SK-MEL-5 (cell line): ENCODE results near the genes CYB5D1 and GUCY2D.

DNA sequence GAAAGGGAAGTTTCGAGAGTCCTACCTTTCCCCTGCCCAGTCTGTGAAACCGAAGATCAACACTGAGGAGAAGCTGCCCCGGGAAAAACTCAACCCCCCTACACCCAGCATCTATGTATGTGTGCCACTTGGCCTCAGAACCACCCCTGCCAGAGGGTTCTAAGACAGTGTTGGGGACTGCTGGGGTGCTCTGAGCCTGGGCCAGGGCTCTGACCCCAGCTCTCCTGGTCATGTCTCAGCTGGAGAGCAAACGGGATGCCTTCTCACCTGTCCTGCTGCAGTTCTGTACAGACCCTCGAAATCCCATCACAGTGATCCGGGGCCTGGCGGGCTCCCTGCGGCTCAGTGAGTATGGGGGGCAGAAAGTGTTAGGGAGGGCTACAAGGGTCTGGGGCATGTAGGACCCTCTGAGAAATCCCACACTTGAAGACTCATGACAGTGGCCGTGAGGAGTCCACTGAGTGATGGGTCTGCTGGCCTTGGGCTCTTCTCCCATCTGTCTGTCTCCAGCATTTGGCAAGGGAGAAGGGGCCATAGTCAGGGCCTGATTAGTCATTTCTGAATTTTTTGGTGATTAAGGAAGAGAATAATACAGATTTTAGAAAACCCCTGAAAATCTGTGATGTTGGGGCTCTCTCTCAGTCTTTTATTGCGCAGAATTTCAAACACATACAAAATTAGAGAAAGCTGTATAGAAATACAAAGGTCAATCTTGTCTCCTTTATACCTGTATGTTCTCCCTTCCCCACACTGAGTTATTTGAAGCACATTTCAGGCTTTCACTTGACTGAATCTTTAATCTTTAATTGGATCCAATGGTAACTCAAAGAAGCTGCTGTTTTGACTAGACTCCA lies 4.8 kb upstream of the TMEM88 start:
RAMPAGE:
- cytosol, long total RNA, result no peak
- long total RNA, result no peak
- nucleus, long total RNA, result no peak

DNA sequence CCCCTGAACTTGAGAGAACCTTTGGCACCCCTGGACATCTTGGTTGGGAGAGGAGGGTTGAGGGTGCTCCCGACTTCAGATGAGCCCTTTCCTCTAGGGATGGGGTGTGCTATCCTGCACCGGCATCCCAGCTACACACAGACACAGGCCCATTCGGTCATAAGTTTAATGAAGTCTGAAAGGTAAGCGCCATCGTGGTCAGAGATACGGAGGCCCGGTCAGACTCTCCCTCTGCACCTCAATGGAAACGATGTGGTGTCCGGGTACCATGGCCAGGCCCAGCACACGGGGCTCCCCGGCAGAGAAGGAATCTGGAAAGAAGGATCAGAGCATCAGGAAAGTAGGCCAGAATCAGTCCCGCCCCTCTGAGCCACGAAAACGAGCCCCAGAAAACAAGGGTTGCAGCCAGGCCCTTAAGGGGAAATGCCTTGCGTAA lies 808 bp downstream of the NAA38 start:
RAMPAGE:
- cytosol, long total RNA, result no peak
- long total RNA, result no peak
- nucleus, long total RNA, result no peak

DNA sequence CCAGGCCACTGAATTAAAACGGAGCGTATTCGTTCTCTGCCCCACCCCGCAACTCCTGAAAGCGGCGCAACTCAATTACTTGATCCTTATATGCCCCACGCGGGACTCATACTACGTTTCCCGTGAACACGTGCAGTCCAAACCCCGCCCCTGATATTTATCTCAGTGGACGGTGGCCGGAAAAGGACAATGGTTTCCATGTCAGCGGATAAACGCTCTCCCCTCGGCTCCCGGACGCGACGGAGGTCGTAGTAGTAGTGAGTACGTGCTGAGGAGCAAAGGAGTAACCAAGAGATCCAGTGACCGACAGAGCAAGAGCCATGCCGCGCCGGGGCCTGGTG lies at the start of gene CYB5D1:
Gene CYB5D1 (plus strand): TSS at position 189 of the 341 bp plus-strand sequence.
RAMPAGE:
- cytosol, long total RNA, result no peak
- long total RNA, result no peak
- nucleus, long total RNA, result start-site peak on the plus strand centred at position 237 of the sequence, 108 bp wide, 29 and 12 reads in 2 replicates

DNA sequence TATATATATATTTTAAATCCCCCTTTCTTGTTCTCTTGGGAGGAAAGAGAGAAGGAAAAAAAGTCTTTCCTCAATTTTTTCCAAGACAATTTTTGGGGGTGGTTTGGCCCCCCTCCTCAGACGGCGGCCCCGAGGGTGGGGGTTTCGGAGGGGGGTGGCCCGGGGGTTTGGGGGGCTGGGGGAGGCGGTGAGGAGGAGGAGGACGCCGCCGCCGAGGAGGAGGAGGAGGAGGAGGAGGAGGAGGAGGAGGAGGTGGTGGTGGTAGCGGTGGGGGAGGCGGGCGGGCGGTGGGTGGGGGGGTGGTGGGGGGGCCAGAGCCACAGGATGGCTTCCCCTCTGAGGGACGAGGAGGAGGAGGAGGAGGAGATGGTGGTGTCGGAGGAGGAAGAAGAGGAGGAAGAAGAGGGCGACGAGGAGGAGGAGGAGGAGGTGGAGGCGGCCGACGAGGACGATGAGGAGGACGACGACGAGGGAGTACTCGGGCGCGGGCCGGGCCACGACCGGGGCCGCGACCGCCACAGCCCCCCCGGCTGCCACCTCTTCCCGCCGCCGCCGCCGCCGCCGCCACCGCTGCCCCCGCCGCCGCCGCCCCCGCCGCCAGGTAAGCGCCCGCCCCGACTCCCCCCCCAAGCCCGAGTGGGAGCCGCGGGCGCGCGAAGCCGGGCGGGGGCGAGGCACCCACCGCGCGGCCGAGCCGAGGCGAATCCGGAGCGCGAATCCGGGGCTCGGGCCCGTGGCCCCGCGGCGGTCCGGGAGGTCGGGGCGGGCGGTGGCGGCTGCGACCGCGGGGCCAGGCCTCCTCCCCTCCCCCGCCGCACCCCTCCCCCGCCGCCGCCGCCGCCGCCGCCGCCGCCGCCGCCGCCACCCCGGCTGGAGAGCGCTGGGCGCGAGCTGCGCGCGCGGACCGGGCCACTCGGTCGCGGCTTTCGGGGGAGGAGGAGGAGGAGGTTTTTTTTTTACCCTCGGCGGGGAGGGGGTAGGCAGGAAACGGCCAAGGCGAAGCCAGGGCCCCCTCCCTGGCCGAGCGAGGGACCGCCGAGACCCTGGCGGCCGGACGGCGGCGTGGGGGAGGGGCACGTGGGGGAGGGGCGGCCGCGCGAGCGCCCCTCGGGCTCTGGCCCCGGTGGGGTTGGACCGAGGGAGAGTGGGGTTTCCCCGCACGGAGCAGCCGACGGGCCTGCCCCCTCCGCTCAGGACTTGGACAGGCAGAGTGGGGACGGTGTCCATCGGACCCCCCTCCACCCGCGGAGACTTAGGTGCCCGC lies 3.7 kb upstream of the CHD3 start:
RAMPAGE:
- cytosol, long total RNA, result no peak
- long total RNA, result start-site peak on the minus strand centred at position 762 of the sequence, 20 bp wide, 108 and 23 reads in 2 replicates
- nucleus, long total RNA, result no peak

GRCh38 chr17:8002193-8002810 lies at the start of gene GUCY2D:
TSS of gene GUCY2D (plus strand) at chr17:8002615.
RAMPAGE:
- cytosol, long total RNA, result no peak
- long total RNA, result no peak
- nucleus, long total RNA, result no peak

DNA sequence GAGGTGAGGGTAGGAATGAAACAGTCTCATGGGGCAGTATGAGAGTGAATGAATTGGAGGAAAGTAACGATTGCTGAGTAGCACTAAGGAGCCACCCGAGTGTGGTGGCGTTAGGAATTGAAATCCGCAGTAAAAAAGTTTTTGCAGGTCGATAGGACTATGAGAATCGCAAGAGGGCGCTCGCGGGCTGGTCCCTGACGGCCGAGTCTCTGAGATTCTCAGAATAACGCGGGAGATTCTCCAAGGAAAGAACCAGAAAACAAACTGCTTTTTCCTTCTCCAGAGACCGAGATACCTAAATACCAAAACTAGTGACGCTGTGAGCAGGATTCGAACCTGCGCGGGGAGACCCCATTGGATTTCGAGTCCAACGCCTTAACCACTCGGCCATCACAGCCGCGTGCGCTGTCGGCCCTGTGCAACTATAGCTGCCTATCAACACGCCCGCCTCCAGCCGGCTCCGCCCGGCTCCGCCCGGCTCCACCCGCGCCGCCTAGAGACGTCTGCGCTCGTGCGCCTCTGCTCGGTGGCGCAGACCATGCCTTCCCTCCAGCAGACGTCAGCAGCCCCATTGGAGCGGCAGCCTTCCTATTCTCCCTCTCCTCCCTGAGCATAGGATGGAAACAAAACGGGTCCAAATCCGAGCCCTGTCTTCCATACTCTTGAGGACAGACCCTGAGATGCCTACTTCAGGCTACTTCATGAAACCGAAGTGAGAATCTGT lies 13.5 kb downstream of the PER1 start:
RAMPAGE:
- cytosol, long total RNA, result no peak
- long total RNA, result no peak
- nucleus, long total RNA, result no peak

RAMPAGE:
- cytosol, long total RNA, result no peak
- long total RNA, result no peak
- nucleus, long total RNA, result no peak
Observed at GRCh38 chr17:8140327-8140762, 11.9 kb downstream of the PER1 start.

GRCh38 chr17:8161168-8161940 lies 1.4 kb downstream of the VAMP2 start:
RAMPAGE:
- cytosol, long total RNA, result no peak
- long total RNA, result no peak
- nucleus, long total RNA, result no peak

DNA sequence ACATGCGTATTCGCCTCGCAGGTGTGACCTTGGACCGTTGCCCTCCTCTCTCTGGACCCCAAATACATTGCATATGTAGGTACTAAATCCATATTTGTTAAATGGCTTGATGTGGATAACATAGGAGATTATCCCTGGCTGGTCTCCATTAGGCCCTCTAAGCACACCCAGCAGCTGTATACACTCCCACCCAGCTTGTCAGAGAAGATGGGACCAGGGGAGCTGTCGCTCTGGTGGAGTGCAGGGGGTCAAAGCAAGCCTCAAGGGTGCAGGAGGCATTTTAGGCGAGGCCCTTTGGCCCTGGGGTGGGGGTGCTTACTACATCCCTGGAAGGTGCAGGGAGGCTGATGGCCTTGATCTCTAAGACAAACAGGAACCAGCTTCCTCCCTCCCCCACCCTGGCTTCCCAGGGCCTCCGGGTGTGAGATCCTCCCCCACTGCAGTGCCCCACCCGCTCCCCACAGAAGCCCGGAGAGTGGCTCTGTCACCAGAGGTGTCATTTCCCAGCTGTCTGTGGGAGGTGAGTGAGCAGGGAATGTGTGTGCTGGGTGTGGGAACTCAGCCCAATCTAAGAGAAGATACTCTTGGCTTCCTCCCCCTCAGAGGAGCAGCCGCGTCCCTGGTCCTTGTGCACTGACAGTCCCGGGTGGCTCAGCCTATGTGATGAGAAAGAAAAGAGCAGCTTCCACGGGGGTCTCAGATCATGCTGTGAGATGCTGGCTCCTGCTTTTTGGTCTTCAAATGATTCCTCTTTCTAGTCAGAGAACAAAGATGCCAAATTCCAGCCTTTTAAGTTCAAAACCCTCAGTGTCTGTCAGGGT lies 1.5 kb upstream of the VAMP2 start:
RAMPAGE:
- cytosol, long total RNA, result no peak
- long total RNA, result no peak
- nucleus, long total RNA, result no peak

DNA sequence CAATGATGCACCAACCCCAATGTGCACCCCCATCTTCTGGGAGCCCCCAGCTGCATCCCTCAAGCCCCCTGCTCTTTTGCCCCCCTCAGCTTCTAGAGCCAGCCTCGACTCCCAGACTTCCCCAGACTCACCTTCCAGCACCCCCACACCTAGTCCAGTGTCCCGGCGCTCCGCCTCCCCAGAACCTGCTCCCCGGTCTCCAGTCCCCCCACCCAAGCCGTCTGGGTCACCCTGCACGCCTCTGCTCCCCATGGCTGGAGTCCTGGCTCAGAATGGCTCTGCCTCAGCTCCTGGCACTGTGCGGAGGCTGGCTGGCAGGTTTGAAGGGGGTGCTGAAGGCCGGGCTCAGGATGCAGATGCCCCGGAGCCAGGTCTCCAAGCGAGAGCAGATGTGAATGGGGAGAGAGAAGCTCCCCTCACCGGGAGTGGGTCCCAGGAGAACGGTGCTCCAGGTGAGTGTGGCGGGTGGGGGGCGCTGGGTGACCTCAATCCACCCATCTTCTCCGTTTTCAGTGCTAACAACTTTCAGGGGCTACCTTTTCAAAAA lies 2.2 kb downstream of the ARHGEF15 start:
RAMPAGE:
- cytosol, long total RNA, result no peak
- long total RNA, result no peak
- nucleus, long total RNA, result no peak

DNA sequence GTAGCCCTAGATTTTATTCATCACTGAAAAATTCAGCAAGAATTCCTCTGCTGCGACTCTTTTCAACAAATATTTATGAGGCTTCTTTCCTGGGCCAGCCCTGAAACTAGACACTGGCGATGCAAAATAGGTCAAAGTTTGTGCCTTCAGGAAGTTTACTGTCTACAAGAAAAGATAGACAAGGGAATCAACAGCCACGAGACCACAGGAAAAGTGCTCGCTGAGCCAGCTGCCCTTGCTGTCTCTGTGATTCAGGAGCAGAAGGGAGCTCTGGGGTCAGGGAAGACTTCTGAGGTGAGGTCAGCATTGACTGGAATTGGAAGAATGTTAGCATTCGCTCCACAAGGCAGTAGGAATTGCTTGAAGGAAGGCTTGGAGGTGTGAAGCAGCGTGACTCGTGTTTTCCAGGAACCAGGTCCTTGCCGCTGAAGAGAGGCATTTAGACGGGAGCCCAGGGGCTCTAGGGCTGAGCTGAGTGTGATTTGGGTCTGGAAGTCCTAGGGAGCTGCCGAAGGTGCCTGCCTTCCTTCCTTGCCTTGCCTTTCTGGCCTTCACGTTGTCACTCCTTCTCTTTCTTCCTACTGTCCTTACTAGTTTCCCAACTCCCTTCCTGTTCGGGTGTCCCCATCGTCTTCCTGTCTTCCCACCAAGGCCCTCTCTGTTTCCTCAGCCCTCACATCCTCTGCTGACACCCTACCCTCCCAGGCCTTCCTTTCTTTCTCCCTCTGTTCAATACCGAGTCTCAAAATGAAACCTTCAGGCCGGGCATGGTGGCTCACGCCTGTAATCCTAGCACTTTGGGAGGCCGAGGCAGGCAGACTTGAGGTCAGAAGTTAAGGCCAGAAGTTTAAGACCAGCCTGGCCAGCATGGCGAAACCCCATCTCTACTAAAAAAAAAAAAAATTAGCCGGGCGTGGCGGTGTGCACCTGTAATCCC lies 2.1 kb upstream of the RPL26 start:
RAMPAGE:
- cytosol, long total RNA, result no peak
- long total RNA, result no peak
- nucleus, long total RNA, result no peak

DNA sequence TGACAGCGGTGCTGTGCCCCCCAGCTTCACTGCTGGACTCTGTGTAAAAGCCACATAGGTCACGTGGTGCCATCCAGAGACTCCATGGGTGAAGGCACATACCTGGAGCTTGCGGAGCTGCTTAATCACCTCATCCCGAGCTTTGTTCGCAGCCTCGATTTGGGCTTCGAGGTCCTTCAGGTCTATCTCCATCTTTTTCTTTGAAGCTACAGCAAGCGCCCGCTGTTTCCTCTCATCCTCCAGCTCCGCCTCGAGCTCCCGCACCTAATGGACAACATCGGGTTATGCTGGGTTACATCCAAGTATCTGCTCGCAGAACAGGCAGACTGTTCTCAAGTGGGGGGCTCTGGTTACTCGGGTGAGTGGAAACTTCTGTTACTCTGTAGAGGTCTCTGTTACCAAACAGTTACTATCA lies 51.7 kb downstream of the NDEL1 start:
RAMPAGE:
- cytosol, long total RNA, result no peak
- long total RNA, result no peak
- nucleus, long total RNA, result no peak

RAMPAGE:
- cytosol, long total RNA, result no peak
- long total RNA, result no peak
- nucleus, long total RNA, result no peak
Observed at GRCh38 chr17:8707867-8708494, 36.7 kb downstream of the CCDC42 start.

RAMPAGE:
- cytosol, long total RNA, result no peak
- long total RNA, result no peak
- nucleus, long total RNA, result no peak
Observed at GRCh38 chr17:8865149-8865894, 2.2 kb downstream of the PIK3R6 start.

DNA sequence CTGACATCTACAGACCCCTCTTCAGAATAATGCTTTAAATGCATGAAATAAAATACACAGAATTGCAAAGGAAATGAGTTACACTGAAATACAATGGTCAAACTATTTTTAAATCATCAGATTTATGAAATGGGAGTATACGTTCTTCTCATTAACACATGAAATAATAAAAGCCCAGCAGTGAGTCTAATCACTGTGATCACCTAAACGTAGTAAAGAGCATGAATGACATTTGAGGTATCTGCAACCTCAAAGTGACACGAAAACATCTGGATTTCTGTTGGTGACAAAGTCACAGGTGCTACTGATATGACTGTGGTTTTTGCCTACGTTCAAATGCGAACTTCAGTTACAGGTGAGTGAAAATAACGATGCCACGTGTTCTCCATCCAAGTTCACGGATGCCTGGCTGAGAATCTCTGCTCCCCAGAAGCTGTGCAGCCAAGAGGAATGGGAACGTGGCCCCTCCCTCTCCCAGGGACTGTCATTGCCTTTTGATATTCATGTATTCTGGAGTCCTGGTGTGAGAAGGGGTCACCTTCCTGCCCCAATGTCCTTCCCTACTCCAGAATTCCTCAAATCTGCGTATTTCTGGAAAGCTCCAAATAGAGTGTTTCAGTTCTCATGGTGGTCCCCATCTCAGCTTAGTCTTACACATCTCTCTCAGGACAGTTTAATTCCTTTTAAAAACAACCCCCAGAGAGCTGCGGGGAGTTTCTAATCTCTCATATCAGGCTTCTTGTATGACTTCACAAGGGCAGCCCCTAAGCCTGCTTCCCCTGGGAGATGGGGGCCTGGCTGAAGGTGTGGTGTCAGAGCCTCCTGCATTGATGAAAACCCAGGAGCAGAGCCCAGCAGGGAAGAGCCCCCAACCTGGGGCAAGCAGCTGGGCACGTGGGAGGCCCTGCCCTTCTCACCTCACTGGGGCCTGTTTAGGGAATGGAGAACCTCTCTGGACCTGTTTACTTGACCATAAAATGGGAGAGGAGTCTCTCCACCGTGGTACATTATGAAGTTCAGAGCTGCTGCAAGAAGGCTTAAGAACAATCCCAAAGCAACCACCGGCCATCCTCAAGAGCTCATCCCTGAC lies 25.8 kb downstream of the PIK3R5 start:
RAMPAGE:
- cytosol, long total RNA, result no peak
- long total RNA, result no peak
- nucleus, long total RNA, result no peak

DNA sequence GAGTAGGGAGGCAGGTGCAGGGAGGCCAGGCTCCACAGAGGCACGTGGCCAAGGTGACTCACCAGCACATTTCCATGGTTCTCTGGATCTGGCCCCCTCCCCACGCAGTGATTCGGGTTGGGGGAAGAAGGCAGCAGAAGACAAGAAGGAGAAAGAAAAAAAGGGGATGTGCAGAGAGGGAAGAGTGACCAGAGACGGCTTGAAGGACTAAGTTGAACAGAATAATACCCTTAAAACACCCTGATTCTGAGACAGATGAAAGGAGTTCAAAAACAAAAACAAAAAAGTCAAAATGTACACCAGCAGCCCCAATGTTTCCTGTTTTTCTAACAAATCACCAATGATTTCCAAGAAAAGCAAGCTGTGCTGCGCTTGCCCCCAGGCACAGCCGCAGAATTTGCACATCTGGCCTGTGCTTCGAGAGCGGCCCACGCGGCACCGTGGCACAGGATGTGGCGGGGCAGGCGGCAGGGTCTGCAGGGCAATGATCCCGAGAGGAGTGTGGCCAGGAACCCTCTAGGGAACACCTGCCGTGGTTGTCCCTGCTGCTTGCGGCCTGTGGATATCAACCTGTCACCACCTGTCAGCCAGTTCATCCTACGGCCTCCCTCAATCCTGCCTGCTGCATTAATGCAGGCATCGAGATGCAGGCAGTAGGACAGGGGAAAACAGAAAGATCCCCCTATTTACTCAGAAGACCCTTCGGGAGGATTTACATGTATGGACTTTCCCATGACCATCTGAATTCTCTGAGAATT lies 24.1 kb downstream of the PIK3R5 start:
RAMPAGE:
- cytosol, long total RNA, result no peak
- long total RNA, result no peak
- nucleus, long total RNA, result no peak

GRCh38 chr17:8963487-8964197 lies 1.9 kb downstream of the PIK3R5 start:
RAMPAGE:
- cytosol, long total RNA, result no peak
- long total RNA, result no peak
- nucleus, long total RNA, result no peak

DNA sequence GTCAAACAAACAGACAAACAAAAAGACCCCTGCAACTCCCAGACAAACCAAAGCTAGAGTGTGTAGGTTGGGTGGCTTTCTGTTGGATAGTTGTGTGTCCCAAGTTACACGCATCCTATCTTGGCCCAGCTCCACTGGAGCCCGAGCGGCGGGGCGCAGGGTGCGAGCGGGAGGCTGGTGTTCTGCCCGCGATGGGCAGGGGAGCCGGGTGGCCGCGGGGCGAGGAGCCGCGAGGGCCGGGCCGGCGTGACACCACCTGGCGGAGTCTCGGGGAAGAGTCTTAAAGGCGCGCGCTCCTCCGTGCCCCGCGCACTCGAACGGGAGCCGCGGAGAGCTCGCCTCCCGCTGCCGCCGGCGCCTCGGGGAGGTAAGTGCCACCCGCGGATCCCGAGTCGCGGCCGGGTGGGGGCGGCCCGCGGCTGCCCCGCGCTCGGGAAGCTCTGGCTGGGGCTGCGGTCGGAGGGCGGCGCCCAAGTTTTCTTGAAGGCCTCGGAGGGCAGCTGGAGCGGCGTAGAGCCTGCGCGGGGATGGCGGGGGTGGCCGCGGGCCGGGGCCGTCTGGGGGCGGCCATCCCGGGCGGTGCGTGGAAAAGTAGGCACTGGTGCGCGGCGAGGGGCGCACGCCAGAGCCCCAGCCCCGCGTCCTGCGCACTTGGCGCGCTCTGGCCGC lies 18.4 kb upstream of the NTN1 start:
RAMPAGE:
- cytosol, long total RNA, result no peak
- long total RNA, result no peak
- nucleus, long total RNA, result no peak

DNA sequence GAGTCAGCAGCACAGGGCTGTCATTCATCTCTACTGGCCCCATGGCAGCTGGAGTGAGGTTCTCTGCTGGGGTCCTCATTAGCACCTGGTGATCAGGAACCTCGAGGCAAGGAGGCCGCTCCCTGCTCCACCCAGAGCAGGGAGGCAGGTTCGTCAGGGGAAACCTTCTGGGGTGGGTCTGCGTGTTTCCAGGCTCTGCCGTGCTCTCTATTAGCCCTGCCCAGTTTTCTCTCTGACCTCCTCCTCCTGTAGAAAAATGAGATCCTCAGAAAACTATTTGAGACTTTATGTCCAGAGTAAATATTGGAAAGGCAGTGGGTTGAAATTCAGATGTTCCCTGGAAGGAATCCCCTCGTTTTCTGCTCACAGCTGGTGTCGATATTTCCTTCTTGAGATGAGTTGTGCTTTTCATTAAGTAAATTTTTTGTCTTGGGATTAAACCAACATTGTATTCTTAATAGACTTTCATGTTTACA lies 7.0 kb downstream of the NTN1 start:
RAMPAGE:
- cytosol, long total RNA, result no peak
- long total RNA, result no peak
- nucleus, long total RNA, result no peak

GRCh38 chr17:9115224-9115994 lies 94.1 kb downstream of the NTN1 start:
RAMPAGE:
- cytosol, long total RNA, result no peak
- long total RNA, result no peak
- nucleus, long total RNA, result no peak